Retinal pigment epithelial cell (primary cell): ENCODE measurements around the genes SAE1, BBC3 and MEIS3.

- RRBS, result no CpG with 5 or more reads among the region's 4 CpGs
These were observed 30.9 kb upstream of the TMEM160 start for GRCh38 chr19:47079379-47079693.

DNA sequence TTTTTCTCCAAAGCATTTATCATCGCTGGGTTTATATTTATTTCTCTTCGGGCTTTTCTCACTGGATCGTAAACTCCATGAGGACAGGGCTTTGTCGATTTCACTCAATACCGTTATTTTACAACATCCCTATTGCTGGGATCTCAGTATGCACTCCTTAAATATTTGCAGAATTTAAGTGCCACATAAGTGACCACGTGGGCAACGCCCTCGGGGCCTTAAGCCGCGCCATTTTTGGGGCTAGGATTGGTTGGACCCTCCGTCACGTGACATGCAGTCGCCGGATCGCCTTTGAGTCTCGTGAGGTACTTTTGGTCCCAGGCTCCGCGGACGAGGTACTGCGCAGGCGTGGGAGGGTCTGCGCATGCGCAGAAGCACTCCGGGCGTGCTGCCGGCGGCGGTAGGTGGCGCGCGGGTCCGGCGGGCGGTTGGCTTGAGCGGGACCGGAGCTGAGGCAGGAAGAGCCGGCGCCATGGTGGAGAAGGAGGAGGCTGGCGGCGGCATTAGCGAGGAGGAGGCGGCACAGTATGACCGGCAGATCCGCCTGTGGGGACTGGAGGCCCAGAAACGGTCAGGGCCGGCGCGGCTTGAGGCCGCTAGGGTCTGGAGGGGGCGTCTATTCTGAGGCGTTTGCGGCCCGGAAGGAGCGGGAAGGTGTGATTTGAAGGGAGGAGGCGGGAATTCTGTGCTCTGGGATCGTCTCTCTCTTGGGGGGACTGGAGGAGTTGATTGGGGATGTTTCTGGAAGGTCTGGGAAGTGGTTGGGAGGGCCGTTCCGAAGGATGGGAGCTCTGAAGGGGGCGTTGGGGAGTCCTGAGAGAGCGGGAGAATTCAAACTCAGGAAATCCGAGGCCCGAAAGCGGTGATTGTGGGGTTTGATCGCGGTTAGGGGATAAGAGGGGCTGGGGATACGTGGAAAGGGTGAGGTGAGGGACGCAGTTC, at the start of gene SAE1:
Gene SAE1, plus strand, starts transcription at position 377 of the 942 bp plus-strand sequence.
- RRBS, result under 1% methylated on average over 21 of the region's 67 CpGs

GRCh38 chr19:47150148-47150888, 19.7 kb downstream of the SAE1 start:
- RRBS, result no CpG with 5 or more reads among the region's 8 CpGs

DNA sequence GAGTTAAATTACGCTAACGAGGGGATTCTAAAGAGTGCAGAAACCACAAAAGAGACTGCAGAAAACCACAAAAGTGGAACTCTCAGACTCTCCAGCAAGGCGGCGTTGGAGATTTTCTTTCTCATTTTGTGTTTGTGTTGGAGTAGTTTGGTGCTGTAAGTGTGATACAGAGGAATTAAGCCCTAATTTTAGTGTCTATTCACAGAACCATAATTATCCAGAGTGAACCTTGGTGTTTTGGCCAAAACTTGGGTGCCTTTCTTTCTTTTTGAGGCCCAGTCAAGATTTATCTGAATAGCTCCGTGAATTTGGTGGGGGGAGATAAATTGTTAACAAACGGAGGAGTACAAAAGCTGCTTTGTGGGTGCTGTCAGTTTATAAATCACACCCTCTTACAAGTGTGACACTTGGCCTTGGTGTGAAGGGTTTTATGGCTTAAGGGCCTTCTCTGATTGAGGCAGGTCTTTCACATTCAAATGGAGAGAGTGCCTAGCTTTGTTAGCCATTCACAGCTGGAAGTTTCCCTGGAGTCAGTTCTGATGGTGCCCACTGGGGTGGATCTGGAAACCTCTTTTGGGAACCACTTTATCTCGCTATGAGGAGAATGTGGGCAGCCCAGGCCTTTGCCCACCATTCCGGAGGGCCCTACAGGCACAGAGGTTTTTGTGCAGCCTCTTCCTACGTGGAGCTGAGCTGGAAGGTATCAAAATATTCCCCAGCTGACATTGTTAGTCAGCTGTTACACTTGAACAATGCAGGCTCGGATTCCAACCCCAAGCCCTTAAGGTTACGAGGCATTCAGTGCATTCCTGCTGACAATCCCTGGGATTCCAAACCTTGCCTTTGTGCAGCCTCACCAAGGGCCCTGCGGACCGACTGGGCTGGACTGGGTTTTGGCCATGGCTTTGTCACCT, 26.6 kb downstream of the SAE1 start:
- RRBS, result no CpG with 5 or more reads among the region's 13 CpGs

DNA sequence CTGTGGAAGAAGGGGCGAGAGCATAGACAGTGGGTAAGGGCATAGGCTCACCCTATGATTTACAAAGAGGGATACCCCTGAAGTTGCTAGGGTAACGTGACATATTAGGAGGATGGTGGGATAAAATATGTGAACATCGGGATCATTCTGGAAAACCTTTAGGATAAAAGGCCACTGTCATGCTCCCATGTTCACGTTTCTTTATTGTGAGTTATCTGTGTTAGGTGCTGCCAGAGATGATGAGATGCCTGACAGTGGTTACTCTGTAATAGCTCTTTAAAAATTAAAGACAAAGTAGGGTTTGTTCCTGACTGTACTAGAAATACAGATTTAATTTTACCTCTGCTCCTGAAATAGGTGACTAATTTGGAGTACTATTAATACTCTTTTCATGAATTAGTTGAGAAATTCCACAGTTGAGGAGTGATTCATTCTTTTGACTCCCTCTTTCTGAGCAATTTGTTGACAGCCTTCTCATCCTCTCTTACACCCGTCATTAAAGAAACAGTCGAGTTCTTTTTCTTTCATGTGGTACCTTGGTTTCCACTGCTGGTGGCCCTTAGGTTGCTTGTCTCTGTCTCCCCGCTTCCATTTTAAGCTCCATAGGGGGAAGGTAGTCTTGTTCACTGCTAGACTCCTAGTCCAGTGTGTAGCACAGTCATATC, 28.3 kb downstream of the SAE1 start:
- RRBS, result no CpG with 5 or more reads among the region's 7 CpGs

DNA sequence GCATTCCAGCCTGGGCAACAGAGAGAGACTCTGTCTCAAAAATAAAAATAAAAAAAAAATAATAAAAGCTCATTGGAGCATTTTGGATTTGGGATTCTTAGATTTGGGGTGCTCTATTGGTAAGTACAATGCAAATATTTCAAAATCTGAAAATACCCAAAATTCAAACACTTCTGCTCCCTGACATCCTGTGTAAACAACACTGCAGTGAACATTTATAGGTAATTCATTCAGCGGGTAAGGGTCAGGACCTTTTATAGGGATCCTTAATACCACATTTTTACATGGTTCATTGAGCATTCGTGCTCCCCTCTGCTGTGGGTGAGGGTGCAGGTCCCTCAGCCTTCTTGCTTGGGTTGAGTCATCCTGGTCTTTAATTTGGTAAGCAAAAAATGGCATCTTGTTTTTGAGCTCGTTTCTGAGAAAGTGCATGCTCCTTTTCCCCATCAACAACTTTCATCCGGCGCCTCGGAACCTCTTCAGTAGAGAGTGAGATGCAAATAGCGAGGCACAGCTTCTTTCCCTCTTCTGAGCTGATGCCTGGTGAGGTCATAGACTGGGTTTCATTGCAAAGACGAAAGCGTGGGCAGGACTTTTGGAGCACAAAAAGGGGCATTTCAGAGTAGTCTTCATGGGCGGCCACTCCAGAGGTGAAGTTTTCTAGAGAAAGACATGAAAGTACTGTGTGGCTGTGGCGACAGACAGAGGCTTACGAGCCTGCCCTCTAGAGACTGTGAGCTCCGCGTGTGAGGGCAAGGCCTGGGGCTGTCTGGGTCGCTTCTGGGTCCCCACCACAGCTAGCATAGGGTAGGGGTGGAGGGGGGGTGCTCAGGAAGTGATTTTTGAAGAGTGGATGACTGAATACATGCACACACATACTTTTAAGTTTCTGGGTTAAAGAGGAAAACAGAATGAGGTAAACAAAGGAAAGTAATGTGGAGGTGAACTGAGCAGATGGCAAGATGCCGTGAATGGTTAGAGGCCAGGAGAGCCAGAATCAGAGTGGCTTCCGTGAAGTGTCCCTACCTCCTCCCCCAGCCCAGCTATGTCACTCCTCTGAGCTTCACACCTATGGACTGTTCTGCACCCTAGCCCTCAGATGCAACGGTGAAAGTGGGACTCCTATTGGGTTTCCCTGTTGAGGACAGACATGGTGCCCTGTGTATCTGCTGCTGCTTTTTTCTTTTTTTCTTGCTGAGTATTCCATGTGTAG, 44.4 kb downstream of the BBC3 start:
- RRBS, result no CpG with 5 or more reads among the region's 18 CpGs

DNA sequence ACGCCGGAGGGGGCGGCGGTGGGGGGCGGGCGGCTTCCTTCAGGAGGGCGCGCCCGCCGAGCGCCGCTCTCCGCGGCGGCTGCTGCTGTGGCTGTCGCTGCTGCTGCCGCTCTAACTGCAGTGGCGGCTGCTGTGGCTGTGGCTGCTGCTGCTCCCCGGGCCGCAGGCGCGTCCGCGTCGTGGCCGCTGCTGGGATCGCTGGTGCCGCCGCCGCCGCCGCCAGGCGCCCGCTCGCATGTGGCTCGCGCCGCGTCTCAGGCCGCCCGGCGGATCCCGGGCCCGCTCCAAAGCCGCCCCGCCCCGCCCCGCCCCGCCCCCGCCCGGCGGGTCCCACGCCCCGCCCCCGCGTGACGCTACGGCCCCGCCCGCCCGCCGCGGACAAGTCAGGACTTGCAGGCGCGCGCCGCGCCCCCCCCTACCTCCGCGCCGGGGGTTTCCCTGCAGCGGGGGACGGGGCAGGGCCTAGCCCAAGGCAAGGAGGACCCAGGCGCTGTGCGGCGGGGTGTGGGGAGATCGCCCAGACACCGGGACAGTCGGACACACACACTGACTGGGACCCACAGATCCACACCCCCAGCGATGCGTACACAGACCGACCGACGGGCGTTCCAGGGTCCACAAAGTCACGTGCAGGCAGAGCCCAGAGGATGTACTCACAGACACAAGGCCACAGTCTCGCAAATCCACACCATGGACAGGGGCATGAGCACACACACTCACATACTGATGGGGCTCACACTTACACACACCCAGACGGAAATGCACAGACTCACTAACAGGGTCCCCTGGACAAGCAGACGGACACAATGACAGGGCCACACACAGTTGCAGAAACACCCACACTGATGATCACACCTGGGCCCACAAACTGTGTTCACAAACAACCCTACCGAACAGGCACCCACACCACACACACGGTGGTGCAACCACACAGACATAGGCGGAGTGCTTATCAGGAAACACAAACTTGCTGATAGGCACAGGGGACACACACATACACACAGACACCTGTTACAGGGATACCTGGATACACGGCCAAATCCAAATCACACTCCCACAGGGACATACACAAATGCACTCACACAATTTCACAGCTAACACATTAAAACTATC, at the start of gene BBC3:
Gene BBC3, minus strand, starts transcription at position 256 of the 1,113 bp plus-strand sequence.
- RRBS, result 2% methylated on average over 28 of the region's 93 CpGs

GRCh38 chr19:47232408-47233259, 1.6 kb upstream of the BBC3 start:
- RRBS, result no CpG with 5 or more reads among the region's 17 CpGs

DNA sequence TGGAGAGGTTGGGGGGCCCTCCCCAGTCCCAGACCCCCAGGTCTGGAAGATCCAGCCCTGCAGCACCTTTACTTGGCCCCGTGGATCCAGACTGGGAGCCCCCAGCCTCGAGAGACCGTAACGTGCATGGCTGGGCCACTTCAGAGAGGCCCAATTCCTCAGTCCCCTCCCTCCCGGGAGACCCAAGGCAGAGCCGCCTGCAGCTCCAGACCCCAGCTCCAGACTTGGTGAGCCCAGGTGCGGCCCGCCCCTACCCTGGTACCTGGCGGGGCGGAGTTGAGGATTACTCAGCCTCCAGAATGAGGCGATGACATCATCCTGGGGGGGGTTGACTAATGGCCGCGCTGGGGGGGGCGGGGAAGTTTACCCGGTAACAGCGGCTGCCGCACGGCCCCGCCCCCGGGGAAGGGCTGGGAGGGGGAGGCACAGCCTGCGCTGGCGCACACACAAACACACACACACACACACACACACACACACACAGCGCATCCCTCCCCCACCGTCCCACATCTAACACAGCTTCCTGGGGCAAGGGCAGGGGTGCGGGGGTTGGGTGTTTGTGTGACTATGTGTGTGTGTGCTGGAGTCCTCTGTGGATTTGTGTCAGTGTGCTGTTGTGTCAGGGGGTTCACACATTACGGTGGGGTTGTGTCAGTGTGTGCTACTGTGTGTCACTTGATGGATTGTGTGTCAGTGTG, 10.1 kb upstream of the BBC3 start:
- RRBS, result no CpG with 5 or more reads among the region's 26 CpGs

GRCh38 chr19:47272636-47272923, 2.1 kb upstream of the INAFM1 start:
- RRBS, result no CpG with 5 or more reads among the region's 11 CpGs

DNA sequence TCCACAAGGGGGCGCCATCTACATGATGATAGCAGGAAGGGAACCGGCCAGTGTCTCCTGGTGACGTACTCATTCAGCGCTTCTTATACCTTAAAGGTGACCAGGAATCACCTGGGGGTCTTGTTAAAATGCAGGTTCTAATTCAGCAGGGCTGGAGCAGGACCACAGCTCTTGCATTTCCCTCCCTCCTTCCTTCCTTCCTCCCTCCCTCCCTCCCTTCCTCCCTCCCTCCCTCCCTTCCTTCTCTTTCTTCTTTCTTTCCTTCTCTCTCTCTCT, 13.4 kb upstream of the C5AR1 start:
- RRBS, result no CpG with 5 or more reads among the region's 4 CpGs

DNA sequence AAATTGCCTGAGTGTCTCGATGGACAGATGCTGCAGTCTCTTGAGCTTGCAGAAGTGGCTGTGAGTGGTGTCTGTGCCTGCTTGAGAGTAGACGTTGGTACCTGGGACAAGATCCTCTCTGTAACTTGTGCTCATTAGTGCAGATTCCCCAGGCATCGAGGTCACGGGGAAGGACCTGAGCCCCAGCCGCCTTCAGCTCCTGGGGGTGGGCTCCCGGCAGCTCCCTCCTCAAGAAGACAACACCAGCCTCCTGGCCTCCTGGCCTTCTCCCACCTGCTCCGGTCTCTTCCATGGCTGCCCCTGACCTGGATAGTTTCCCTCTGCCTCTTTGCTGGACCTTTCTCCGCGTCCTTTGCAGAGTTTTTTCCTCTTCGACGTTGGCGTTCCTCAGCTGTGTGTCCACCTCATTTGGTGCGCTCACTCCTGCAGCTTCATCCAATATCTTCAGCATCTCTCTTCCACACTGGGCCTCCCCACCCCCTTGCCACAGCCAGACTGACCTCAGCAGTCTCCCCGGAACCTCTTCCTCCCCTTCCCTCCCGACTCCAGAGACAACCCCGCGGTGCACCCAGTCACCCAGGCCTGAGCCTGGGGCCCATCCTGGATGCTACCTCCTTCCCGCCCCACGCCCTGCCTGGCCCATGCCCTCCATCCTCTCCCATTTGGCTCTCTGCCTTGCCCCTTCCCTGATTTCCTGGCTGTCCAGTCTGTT, 8.3 kb upstream of the C5AR2 start:
- RRBS, result 76% methylated on average over 2 of the region's 19 CpGs

DNA sequence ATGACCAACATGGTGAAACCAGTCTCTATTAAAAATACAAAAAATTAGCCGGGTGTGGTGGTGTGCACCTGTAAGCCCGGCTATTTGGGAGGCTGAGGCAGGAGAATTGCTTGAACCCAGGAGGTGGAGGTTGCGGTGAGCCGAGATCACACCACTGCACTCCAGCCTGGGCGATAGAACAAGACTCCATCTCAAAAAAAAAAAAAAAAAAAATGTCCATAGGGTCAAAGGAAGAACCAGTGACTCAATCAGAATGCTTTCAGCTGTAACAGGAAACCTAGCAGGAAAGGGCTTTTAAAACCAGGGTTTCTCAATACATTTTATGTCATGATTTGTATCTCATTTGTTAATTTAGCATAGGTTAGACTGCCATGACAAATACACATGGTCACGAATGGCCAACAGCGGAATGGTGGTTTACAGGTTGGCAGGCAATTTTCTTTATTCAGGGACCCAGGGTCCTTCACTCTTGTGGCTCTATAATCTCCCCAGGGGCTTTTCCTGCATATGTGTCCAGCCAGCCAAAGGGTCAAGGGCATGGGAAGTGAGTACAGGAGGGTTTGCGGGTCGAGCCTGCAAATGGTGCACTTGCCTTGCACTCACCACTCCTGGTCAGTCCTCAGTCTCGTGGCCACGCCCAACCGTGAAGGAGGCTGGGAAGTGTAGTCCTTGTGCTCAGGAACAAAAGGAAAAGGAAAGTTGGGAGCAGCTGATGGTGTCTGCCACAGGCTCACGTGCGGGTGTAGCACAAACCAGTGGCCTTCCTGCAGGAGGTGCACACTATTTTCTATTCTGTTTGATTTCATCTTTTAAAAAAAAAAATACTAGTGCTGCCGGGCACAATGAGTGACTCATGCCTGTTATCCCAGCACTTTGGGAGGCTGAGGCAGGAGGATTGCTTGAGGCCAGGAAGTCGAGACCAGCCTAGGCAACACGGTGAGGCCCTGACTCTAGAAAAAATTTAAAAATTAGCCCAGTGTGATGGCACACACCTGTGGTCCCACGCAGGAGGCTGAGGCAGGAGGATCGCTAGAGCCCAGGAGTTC, 14.8 kb downstream of the DHX34 start:
- RRBS, result no CpG with 5 or more reads among the region's 19 CpGs

DNA sequence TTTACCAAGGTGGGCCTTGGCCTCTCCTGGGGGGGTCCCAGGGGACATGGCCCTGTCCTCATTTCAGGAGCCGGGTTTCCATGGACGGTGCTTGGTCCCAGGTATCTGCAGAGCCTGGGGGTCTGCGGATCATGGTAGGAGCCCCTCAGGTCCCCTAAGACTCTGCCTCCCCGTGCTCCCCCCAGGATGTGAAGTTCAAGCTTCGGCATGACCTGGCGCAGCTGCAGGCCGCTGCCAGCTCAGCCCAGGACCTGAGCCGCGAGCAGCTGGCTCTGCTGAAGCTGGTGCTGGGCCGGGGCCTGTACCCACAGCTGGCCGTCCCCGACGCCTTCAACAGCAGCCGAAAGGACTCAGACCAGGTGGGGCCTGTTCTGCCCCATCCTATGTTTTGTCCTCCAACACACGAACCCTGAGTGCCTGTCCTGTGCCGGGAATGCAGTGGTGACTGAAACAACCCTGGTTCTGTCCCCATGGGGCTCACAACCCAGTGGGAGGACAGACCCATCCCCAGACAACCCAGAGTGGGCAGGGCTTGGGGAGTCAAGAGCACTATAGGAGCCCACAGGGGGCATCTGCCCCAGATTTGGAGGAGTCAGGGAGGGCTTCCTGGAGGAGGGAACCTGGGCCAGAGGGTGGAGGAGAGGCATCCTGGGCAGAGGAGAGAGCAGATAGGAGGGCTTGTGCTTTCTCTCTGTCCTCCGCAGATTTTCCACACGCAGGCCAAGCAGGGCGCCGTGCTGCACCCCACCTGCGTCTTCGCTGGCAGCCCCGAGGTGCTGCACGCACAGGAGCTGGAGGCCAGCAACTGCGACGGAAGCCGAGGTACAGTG, 26.8 kb downstream of the DHX34 start:
- RRBS, result no CpG with 5 or more reads among the region's 27 CpGs

GRCh38 chr19:47379687-47380035, 30.5 kb downstream of the DHX34 start:
- RRBS, result 89% methylated on average over 1 of the region's 13 CpGs

GRCh38 chr19:47414409-47415119, 4.8 kb downstream of the MEIS3 start:
- RRBS, result 69% methylated on average over 5 of the region's 34 CpGs

GRCh38 chr19:47417813-47418462, 1.4 kb downstream of the MEIS3 start:
- RRBS, result no CpG with 5 or more reads among the region's 24 CpGs

DNA sequence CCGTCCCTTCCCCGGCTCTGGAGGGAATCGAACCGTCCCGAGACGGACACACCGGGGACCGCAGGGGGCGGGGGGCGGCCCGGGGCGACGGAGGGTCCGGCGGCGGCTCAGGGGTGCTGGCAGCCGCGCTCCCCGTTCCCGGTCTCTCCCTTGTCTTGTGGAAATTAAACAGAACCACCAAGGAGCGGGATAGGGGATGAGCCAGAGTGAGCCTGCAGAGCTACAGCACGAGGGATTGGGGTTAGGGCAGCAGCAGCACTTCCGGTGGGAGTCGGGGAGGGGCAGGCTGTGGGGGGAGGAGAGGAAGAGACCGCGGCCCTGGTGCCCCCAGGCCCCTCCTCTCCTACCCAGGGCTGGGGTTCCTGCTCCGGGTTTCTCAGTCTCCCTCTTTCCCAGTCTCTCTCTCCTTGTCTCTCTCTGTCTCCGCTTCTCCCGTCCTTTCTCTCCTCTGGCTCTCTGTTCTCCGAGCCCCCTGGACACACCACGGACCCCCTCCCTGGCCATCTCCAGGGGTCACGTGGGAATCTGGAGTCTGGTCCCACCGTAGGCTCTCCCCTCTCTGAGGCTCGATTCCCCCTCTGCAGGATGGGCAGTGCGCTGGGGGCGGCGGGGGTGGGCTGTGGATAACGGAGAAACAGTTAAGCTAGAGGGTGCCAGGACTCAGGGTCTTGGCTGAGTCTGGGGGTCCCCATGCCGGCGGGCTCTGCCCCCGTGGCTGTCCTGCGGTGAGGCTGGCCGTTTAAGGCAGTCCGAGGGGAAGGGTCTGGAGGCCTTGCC, at the start of gene MEIS3:
Gene MEIS3, minus strand, starts transcription at position 148 of the 777 bp plus-strand sequence.
- RRBS, result 2% methylated on average over 14 of the region's 44 CpGs

DNA sequence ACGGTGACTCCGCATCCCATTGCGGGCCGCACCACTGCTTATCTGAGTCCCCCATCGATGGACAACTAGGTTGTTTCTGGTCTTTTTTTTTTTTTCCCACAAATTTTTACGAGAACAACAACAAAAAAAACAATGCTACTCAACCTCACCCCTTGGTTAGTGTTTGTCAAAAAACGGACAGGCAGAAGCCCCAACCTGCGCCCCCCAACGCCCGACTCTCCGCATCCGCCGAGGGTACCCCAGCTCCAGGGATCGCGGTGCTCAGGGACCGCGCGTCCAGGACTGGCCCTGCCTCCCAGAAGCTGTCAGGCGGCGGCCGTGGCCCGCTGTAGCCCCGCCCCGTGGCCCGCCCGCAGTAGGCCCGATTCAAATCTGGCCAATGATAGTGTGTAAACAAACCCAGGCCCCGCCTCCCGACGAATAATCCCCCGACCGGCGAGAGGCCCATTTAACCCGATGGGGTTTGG, 8.9 kb upstream of the BICRA start:
- RRBS, result 0% methylated on average over 3 of the region's 34 CpGs

DNA sequence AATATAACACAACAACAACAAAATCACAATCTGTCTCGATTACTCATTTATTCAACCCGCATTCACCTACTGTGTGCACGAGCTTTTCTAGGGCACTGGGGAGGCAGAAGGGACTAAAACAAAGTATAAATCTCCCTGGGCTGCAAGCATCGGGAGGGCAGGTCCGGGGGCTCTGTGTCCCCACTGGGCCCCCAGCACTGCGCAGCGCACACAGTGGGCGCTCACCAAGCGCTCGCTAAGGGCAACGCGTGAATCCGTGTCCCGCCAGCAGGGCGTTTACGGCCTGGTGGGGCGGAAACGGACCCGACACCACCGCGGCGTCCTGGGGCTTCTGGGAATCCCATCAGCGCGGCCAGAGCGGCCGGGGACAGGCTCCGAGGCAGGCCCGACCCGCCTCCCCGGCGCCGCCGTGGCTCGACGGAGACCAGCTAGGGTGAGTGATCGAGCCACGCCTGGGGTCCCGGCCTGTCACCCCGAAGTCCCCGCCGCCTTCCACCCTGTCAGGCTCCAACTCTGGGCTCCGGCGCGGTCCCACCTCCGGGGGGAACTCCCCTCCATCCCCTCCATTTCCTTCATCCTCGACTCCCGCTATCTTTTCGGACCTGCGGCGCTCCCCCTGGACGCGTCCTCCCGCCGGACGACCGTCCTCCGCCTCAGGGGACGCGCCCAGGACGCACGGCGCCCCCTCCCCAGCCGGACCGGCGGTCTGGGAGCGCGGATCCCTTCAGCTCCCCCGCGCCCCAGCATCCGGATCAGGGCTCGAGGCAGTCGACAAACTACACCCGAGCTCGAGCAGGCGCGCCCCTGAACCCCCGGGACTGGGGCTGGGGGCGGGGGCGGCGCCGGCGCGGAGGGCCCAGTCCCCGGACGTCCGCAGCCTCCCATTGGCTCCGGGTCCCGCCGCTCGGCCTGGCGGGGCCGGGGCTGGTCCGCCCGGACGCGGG, 812 bp upstream of the BICRA start:
- RRBS, result 1% methylated on average over 47 of the region's 96 CpGs